Neutrophil (primary cell): ENCODE measurements around the gene DUSP18.

- PRO-cap = no peak
These were observed 16.8 kb upstream of the CABP7 start for GRCh38 chr22:29702805-29703637.

DNA sequence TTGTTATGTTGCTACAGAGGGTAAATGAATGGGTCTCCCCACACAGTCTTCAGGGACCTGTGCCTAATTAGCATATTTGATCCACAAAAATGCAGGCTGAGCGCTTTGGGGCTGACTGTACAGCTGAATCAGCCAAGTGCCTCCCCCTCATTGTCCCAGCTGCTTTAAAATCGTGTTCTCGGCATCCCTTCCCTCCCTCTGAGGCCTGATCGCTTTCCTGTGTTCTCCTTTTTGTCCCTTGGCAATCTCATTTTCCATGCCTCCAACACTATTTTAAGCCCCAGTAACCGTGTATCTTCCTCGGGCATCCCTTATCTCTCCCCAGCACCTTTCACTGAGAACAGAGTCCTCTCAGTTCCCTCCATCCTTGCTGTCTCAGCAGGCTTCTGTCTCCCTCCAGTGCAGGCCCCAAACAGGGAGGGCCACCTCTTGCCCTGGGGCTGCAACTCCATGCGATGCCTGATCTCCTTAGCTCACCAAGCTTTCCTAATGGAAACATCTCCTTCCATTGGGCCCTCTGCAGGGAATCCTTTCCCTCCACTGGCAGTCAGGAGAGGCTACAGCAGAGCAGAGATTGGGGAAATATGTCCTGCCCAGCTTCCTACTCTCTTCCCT lies 13.7 kb downstream of the UQCR10 start:
- PRO-cap = no peak

DNA sequence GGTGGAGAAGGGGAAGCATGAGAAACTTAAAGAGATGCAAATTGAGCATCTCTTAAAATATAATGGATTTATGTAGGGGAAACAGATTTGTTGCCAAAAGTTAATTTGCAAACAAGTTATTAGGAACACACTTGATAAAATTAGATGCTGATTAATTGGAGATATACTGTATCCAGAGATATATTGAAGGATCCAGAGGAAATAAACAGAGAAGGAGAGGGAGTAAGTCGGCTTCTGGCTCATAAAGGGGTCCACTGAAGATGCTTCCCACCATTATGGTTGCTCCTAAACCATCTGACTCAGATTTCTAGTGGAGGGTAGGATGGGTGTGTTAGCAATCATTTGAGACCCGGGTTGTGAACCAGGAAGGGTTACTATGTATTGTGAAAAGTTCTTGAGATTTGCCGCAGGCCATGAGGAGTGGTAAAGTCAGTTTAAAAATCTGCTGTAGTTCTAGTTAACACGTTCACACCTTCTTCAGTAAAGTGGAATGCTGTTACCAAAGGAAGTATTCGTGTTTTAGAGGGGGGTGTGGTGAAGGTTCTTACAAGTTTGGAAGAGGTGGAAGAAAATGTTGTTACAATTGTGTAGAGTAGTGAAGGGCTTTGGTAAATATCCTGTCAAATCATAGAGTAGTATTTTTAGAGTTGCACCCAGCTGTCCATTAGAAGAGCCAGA lies 2.5 kb downstream of the MTMR3 start:
- PRO-cap = no peak

DNA sequence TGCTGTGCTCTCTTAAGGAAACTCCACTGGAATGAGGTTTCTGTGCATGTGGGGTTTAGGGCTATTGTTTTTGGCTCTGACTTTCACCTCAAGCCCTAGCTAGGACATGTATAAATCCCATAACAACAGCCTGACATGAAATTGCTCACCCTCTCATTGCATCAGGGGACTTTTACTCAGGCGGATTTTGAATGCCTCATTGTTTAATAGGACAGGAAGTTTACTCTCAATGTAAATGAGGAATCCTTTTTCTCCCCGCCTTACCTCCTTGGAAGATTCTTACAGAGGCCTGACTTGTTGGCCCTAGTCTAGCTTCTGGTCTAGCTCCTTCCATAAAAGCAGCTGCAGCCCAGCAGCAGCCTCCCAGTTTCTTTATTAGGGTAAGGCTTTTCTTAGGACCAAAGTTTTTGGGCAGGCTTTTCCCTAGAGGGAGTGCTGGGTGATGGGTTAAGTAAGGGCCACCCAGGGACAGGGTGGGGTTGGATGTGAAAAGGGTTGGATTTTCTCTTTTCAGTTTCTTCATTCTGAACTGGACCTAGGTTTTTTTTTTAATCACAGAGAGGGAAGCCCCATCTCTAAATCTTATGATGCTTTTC lies 49.8 kb downstream of the LIF start:
- PRO-cap = no peak

DNA sequence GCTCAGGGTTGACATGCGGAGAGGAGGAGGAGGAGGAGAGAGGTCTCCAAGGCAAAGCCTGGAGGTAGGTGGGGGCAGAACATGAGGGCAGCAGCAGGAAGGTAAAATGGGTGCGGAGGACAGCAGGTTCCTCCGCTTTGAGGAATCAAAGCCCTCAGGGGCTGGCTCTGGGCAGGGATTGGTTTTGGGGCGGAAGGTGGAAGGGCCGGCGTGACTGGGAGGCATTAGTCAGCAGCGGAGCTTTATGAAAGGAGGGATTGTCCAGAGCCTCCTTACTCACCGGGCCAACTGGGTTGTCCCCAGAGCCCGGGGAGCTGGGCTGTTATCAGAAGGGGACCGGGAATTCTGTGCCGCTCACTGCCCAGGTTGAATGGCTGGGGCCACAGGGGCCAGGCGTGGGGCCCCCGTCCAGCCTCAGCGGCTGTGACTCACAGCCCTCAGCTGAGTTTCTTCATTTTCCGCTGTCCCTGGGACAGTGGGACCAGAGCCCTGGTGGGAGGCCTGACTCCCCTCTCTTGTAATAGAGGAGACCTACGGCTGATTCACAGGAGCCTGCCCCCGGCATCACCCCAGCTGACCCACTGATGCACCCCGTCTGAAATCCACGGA lies 36.2 kb downstream of the LIF start:
- PRO-cap = no peak

GRCh38 chr22:30212877-30213264 lies 33.7 kb downstream of the LIF start:
- PRO-cap = no peak

GRCh38 chr22:30245449-30246321 lies 874 bp downstream of the LIF start:
- PRO-cap = no peak

DNA sequence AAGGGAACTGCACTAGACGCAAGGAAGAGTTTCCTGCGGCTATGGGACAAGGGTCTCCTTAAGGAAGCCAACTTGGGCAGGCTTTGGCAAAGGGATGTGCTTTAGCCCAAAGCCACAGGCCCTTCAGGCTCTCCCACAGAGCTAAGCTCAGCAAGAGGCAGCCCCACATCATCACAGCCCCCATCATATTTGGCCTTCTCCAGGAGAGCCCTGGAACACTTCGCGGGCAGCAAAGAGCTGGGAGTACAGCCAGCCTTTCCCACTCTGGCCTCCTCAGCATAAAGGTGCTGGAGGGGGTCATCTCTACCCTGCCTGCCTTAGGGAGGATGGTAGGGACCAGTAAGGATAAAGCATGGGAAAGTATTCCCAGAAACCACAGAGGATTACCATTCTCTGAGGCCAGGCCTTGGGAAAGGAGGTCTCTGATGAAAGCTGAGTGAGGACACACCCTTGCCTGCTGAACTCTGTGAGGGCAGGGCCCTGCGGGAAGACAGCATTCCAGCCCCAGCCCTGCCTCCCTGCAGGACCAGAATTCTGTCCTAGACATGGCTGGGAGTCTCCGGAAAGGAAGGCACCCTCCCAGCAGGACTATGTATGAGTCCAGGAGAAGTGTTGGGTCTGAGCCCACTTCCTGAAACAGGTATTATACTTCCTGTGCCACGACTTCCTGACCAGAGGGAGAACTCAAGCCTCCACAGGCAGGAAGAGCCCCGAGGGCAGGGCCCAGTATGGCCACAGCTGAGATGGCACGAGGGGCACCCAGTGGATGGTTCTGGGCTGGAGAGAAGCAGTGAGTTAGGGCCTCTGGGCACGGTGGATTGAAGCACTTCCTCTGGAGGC lies 12.8 kb upstream of the CASTOR1 start:
- PRO-cap = no peak

- PRO-cap = no peak
These were observed 4.2 kb upstream of the RNF215 start for GRCh38 chr22:30391147-30392169.

- PRO-cap = no peak
These were observed 3.9 kb upstream of the SEC14L2 start for GRCh38 chr22:30392576-30393613.

DNA sequence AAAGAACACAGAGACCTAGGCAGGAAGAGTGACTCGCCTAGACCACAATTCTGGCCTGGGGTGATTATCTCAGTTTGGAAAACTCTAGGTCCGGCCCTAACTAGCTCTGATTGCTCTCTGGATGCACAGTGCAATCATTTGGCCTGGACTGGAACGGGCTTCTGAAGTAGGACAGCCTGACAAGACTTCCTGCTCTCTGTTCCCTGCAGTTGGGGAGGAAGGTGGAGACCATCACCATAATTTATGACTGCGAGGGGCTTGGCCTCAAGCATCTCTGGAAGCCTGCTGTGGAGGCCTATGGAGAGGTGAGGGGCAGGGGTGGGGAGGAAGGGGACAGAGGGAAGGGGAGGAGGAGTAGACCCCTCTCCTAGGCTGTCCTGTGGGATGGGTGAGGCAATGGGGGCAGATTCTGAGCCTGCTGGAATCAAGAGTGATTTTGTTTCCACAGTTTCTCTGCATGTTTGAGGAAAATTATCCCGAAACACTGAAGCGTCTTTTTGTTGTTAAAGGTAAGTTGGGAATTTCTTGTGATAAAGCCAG lies 12.2 kb downstream of the SEC14L2 start:
- PRO-cap = no peak

- PRO-cap = no peak
These were observed 856 bp upstream of the MTFP1 start for GRCh38 chr22:30424572-30425251.

DNA sequence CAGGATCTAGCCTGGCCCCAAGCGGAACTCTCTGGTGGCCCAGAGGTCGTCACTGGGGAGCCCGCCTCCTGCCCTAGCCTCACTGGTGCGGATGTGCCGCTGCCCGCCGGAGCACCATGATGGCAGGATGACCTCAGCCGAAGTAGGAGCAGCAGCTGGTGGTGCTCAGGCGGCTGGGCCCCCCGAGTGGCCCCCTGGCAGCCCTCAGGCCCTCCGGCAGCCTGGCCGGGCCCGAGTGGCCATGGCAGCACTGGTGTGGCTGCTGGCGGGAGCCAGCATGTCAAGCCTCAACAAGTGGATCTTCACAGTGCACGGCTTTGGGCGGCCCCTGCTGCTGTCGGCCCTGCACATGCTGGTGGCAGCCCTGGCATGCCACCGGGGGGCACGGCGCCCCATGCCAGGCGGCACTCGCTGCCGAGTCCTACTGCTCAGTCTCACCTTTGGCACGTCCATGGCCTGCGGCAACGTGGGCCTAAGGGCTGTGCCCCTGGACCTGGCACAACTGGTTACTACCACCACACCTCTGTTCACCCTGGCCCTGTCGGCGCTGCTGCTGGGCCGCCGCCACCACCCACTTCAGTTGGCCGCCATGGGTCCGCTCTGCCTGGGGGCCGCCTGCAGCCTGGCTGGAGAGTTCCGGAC lies 900 bp downstream of the SLC35E4 start:
- PRO-cap = no peak

GRCh38 chr22:30667554-30668399 lies at the start of gene DUSP18:
Gene DUSP18 (minus strand): TSS chr22:30667875.
- PRO-cap = bidirectional peak, plus-strand start at chr22:30667975, minus-strand start at chr22:30667801

- PRO-cap = no peak
These were observed 811 bp upstream of the DUSP18 start for GRCh38 chr22:30668400-30668972.

DNA sequence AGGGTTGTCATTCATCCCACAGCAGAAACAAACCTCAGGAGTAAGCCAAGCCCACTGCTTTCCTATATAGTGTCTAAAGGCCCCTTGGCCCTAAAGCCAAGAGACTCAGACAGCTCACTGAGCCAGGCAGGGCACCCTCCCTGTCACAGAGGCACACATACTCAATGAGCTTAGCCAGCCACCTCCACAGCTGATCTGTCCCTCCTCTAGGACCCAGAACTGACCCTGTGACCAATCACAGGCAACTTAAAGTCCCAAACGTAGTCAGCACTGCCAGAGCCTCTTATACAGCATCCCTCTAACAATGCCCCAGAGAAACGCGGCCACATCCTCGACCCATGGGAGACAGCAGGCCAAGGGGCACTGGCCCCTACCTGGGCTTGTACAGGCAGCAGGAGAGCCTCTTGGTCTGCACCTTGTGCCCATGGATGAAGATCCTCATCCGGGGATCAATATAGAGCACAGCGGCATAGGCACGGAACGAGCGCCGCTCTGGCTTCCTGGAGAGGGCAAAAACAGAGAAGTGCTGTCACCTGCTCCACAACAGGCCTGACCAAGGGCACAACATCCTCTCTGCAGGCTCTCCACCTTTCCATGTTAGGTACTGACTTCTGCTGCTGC lies 27.4 kb downstream of the MORC2 start:
- PRO-cap = no peak

DNA sequence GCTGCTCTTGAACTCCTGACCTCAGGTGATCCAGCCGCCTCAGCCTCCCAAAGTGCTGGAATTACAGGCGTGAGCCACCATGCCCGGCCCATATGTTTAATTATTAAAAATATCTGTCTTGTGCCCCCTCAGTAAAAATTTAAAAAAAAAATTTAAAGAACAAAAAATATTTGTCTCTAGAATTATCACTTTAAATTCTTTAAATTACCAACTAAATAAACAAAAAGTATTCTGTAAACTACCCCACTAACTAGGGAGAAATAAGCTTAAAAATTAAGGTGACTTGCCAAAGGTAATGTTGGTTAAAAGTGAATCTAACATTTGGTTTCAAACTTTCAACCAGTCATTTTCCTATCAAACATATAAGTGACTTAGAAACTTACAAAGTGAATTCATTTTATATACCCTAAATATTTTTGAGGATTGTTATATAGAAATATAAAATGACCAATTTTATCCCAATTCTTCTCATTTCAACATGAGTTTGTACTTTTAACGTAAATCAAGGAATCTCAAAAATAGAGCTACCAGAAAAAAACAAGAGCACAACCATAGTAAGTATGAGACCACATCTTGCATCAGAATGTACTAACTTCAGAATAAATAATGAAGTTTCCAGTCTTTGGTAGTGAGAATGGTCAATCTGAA lies 7.4 kb downstream of the MORC2 start:
- PRO-cap = no peak

GRCh38 chr22:30975392-30976511 lies 7.2 kb upstream of the MORC2 start:
- PRO-cap = no peak

- PRO-cap = no peak
These were observed 8.5 kb upstream of the MORC2 start for GRCh38 chr22:30976703-30977891.

DNA sequence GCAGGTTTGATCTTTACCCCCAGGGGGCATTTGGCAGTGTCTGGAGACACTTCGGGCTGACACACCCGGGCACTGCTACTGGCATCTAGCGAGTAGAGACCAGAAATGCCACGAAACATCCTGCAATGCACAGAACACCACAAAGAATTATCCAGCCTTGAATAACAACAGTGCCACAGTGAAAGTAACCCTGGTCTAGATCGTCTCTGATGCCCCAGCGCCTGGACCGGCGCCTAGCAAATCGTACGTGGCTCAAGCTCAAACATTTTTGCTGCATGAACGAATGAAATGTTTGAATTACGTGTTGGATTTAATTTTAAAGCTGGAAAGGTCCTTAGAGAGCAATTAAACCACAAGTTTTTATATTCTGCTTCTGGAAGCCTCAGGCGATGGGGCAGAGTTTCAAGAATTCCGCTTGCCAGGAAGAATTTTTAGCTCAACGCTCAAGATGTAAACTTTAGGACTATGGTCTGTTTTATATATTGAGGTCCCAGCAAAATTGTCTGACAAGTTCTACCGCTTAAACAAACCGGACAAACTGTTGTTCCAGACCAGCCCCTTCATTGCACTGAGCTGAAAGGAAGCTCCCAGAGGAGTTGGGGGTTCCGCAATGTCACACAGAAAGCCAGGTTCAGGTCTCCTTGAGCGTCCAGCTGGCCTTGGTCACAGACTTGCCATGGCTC lies 44.3 kb upstream of the SMTN start:
- PRO-cap = no peak